H7 (cell line): ENCODE measurements around a stretch of chr18.

- RAMPAGE, long total RNA, result no peak
Measured at GRCh38 chr18:12946484-12947797, 870 bp upstream of the SEH1L start.

- RAMPAGE, long total RNA, result no peak
Measured at GRCh38 chr18:12992559-12993214, 1.5 kb downstream of the CEP192 start.

GRCh38 chr18:12995456-12996110 is 4.4 kb downstream of the CEP192 start:
- RAMPAGE, long total RNA, result no peak

DNA sequence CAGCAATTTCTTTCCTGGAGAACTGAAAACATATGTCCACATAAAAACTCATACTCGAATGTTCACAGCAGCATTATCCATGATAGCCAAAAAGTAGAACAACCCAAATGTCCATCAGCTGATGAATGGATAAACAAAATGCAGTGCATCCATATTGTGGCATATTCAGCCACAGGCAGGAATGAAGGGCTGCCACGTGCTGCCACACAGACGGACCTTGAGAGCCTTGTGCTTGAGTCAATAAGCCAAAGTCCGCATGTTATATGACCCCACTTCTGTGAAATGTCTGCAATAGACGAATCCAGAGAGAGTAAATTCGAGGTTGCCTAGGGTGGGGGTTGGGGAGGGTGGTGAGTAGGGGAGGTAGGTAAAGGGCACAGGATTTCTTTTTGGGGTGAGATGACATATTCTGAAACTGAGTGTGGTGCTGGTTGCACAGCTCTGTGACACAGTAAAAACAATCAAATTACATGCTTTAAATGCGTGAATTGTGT is 39.0 kb upstream of the LDLRAD4 start:
- RAMPAGE, long total RNA, result no peak

- RAMPAGE, long total RNA, result no peak
Measured at GRCh38 chr18:13216058-13216667, 2.4 kb upstream of the LDLRAD4 start.

- RAMPAGE, long total RNA, result no peak
Measured at GRCh38 chr18:13277896-13278412, 59.4 kb downstream of the LDLRAD4 start.

DNA sequence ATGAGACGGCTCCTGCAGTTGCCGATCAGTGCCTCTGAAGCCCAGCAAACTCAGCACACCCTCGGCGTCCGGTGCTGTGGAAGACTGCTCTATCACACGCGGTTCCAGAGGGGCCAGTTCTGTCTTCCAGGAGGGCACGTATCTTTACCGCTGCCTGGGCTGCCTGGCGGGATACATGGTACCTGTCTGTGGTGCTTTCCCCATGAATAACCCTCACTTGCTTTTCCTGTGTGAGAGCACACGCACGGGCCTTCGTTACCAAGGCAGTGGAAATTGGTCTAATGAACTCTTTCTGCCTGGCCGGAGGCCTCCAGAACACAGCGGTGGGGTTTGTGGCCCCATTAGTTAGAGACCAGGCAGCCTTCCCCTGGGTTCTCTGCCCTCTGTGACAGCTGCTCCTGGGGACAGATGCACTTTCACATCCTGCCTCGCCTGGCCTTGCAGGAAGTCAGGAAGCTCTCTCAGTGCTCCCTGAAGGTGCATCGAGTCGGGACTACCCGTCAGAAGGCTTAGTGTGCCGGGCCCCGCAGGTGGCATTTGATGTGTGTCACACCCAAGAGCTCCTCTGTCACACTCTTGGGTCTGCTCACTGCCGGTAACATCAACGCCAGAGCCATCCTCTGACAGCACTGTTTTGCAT is 158.2 kb downstream of the LDLRAD4 start:
- RAMPAGE, long total RNA, result no peak

DNA sequence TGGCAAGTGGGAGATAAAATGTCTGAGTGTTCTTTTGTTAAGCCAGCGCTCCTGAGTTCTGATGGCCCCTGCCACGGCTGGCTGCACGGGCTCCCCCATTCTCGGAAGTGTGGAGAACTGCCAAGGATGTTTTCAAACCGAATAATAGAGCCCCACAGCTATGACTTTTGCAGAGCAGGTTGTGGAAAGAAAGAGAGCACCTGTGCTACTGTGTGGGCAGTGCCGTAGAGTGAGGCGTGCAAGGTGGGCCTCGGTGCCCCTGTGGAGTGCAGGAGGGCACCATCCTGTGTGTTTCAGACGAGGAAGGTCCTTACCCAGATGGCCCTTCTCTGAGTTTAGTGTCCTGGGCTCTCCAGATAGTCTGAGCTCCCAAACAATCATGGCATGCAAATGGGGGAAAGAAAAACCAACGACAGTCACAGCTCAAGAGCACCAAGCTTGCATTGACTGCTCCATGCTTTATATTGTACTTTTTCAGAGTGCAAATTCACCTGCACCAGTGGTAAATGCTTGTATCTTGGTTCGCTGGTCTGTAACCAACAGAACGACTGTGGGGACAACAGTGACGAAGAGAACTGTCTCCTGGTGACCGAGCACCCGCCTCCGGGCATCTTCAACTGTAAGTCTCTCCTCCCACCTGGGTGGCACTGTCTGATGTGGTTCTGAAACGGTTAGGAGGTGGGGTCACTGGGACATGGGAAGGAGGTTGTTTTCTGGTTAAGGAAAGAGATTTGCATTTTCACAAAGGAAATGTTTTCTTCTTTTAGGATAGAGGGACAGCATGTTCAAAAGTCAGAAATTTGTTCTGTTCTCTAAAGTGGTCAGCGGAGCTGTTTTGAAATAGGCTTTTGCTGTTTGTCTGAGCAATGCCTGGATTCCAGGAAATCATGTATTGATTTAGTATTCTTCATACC is 219.5 kb downstream of the LDLRAD4 start:
- RAMPAGE, long total RNA, result no peak

GRCh38 chr18:13513018-13513610 is 213.2 kb downstream of the FAM210A start:
- RAMPAGE, long total RNA, result no peak

GRCh38 chr18:13544040-13544813 is 182.1 kb downstream of the FAM210A start:
- RAMPAGE, long total RNA, result no peak

GRCh38 chr18:13552380-13552901 is 173.9 kb downstream of the FAM210A start:
- RAMPAGE, long total RNA, result no peak

GRCh38 chr18:13579377-13579681 is 147.0 kb downstream of the FAM210A start:
- RAMPAGE, long total RNA, result no peak

DNA sequence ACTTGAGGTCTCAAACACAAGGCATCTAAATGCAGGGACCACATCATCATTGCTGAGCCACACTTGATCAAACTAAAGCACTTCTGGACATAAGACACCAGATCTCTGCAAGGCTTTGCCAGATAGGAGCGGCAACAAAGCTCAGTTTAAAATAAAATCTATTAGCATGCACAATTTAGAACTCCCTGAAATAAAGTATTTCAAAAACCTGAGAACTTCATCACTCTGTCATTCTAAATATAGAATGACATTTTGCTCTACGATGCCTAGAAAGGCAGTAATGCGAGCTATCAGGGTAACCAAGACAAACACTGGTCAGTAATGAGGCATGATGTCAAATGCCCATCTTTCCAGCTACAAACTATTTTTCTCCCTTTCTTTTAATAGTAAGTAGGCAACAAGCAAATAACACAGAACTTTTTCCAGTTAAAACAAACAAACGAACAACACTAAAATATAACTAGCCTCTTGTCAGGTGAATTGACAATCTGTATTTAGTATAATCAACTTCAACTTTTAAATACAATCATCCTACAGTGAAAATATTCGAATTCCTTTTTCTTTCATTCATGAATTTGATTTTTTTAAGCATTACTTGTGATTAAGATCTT is 47.4 kb downstream of the FAM210A start:
- RAMPAGE, long total RNA, result no peak

DNA sequence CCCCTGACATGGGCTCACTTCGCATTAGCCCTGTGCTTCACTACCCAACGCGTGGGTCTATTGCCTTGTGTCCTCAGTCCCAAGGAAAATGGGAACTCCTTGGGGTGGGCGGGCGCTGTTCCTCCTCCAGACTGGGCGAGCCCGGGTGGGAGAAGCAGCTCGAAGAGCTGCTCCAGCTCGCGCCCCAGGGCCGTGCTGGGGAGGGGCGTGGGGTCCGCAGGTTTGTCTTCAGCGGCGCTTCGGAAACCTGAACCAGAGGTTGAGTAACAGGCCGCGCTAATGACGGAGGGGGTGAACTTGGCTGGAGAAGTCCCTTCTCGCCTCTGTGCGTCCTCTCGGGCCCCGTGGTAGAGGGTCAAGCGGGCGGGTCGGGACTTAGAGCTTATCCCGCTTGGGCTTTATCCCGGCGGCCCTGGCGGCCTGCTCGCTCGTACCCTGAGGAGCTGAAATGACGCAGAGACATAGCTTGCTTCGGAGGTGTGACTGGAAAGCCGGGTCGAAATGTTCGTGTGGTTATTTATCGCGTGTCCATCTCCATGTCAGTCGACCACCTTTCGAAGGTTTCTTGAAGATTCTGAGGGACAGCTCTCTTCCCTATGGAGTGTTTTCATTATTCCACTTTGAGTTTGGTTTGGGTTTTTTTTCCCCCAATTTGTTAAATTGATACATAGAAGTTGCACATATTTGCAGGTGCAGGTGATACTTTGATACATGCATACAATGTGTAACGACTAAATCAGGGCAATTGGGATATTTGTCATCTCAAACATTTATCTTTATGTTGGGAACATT is 538 bp downstream of the RNMT start:
- RAMPAGE, long total RNA, result no peak

DNA sequence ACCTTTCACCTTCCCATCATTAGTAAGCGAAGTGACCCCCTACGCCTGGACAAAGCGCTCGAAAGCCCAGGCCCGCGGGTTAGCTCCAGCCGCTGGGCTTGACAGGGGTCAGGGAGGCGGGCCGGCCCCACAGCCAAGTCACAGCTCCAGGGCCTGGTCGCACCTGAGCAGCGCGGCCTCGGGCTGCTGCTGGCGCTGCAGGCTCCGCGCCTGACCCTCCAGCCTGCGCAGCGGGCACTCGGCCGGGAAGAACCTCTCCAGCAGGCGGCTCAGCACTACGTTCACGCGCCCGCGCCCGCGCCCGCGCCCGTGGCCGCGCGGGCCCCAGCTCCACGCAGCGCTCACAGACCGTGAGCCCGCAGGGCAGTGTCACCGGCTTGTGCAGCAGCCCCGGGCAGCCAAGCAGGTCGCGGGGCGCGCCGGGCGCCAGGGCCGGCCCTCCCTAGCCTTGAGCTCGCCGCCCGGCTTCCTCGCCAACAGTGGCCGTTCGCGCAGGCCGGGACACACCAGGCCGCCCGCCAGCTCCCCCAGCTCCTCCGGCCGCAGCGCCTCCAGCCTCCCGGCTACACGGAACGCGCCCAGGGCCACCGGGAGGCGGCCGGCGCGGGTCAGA is 93.2 kb downstream of the POTEC start:
- RAMPAGE, long total RNA, result no peak

- RAMPAGE, long total RNA, result no peak
Measured at GRCh38 chr18:21004626-21005204, 106.9 kb downstream of the ROCK1 start.

GRCh38 chr18:21056753-21057429 is 54.7 kb downstream of the ROCK1 start:
- RAMPAGE, long total RNA, result no peak

GRCh38 chr18:21117720-21118439 is 6.3 kb upstream of the ROCK1 start:
- RAMPAGE, long total RNA, result no peak

- RAMPAGE, long total RNA, result no peak
Measured at GRCh38 chr18:21518457-21518939, 82.0 kb downstream of the ESCO1 start.

DNA sequence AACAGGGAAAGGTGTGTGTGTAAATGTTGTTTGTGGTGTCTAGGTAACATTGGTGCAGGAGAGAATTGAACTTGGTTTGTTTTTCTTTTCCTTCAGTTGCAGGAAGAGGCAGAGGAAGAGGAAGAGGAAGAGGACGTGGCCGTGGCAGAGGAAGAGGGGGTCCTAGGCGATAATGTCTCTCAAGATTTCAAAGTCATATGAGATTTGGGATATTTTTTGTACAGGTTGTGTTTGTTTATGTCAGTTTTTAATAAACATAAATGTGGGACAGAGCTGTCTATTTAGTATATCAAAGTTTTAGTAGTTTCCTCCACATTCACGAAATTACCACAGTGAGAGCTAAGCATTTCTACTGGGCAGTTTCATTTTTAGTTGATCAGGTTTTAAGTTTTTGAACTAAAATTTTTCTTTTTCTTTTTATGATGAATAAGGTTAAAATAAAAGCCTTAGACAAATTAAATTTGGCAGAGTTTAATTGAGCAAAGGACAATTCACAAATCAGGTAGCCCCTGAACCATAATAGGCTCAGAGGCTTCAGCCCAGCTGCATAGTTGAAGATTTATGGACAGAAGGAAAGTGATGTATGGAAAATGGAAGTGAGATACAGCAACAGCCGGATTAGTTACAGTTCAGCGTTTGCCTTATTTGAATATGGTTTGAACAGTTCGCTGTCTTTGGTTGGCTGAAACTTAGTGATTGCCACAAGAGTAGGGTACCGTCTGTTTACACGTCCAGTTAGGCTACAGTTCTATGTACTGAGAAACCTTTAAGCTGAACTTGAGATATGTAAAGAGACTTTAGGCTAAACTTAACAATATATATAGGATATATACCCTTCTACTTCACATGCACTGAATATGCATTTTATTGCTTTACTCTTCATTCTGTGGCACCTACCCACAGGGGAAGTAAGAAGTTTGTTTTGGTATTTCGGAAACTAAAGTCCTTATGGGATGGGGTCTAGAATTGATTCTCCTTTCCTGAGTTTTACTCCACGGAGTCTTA is 17.2 kb downstream of the SNRPD1 start:
- RAMPAGE, long total RNA, result no peak